NB4 (cell line): ENCODE results near the genes CUL9 and ABCC10.

- RRBS: no CpG with 5 or more reads among the region's 8 CpGs
These were observed 767 bp downstream of the PPP2R5D start for GRCh38 chr6:42985121-42985552.

- RRBS: no CpG with 5 or more reads among the region's 2 CpGs
These were observed 512 bp upstream of the RRP36 start for GRCh38 chr6:43020945-43021277.

DNA sequence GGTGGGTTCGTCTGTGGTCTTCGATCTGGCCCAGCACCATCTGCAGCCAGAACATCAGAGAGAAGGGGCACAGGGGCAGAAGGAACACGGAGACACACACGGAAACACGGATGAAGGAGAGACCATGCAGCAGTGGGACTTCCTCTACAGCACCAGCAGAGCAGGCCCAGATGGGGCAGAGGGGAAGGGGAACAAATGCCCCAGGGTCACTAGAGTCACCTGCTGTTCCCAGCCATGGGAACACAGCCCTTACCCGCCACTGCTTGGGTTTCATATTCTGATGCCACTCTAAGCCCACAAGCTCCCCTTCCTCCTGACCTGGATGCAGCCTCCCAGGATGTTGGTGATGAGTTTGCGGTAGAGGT is 7.1 kb downstream of the CUL7 start:
- RRBS: no CpG with 5 or more reads among the region's 7 CpGs

DNA sequence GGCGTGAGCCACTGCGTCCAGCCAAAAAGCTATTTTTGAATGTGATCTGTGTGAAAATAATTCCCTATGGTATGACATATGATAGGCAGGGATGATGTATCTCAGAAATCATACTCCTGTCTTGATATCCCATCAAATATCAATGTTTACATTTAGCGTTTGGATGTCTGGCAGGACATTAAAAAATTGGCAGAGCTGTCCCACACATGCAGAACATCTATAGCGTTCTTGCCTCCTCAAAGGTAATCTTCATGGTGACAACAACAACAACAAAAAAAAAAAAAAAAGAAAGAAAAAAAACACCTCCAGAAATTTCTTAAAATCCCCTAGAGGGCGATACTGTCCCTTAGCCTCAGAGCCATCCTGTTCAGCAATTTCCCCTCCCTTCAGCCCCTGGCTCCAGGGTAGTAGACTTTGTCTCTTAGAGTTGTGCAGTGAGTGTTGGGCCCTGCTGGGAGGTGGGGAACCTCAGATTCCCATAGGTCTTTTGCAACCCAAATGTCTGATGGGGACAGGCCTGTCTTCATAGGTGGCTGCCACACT is 6.2 kb upstream of the PTK7 start:
- RRBS: no CpG with 5 or more reads among the region's 5 CpGs

GRCh38 chr6:43181749-43182784 is at the start of gene CUL9:
TSS of gene CUL9 (plus strand) at chr6:43182196.
- RRBS: 1% methylated on average over 20 of the region's 53 CpGs

- RRBS: no CpG with 5 or more reads among the region's 18 CpGs
These were observed 20.3 kb upstream of the SLC22A7 start for GRCh38 chr6:43277474-43278453.

GRCh38 chr6:43283790-43284605 is 14.1 kb upstream of the SLC22A7 start:
- RRBS: 89% methylated on average over 5 of the region's 37 CpGs

DNA sequence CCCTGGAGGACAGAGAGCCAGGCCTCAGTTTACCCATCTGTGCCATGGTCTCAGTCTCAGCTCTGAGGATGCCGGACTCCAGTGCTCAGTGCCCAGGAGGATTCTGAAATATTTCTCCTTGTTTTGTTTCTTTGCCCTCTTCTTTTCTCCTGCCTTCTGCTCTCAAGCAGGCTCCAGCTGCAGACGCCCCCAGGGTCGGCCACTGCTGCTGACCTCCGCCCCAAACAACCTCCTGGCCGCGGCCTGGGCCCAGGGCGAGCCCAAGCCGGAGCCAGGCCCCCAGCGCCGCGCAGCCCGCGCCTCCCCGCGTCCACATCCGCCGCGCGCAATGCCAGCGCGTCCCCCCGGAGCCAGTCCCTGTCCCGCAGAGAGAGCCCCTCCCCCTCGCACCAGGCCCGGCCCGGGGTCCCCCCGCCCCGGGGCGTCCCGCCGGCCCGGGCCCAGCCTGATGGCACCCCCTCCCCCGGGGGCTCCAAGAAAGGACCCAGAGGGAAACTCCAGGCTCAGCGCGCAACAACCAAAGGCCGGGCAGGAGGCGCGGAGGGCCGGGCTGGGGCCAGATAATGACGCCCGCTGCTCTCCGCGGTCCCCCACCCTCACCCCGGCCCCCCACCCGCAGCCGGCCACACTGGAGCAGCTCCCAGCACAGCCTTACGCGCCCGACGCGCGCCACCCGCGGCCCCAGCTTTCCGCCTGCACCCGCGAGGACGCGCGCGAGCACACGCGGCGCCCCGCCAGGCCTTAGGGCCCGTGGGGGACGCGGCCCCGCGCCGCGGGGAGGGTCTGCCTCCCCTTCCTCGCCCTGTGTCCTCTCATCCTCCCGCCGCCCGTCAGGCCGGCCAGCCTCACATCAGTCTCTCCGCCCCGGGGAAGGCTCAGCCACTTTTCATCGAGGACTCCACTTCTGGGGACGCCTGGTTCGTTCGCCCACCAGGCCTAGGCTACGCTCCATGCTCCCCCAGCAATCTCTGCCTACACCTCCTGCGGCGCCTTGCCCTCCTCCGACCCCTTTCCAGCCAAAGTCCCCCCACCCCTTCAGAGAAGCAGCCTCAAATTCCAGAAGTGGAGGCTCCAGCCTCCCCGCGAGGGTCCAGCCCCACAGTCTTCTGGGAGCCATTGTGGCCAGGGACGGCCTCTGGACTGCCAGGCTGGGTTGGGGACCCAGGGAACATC is 12.9 kb upstream of the SLC22A7 start:
- RRBS: 87% methylated on average over 26 of the region's 90 CpGs

DNA sequence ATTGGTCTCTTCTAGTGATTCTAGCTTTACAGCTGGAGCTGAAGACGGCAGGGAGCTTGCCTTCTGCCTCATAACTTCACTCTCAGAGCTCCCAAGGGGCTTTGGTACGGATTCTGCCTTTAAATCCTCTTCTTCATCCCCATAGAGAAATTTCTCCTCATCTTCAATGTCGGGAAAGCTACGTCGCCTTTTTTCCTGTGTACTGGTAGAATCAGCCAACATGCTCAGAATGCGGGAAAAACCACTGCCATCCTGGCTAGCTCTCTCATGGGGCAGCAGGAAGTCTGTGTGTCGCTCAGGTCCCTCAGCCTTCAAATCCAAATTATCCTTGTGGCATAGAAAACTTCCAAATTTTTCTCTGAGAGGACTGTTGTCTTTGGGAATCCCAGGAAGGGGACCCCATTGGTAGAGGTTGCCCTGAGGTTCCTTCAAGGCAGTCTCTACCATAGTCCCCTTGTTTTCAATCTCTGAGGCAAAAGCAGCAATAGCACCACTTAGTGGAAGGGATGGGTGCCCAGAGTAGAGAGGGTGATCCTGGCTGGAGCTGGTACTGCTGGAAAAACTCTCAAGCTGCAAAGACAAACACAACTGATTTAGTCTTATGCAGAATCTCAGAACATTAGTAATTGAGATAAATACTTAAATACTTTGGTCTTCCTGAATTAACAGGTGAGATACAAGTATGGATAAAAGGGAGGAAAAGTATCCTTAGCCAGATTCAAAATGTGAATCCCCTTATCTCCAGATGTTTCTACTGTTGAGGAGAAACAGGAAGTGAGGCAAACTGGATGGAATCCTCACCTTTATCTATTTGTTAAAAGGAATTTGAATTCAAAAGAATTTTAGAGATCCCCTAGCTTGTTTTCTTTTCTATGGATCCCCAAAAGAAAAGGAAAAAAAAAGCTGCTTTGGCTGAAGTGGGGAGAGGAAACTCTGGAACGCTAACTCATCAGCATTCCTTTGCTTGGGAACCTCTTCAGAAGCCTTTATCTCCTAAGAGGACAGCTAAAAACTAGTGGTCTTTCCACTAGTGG is 13.6 kb downstream of the ZNF318 start:
- RRBS: no CpG with 5 or more reads among the region's 8 CpGs

GRCh38 chr6:43427109-43428030 is at the start of gene ABCC10:
TSS of gene ABCC10 (plus strand) at chr6:43427541.
- RRBS: 98% methylated on average over 11 of the region's 60 CpGs

DNA sequence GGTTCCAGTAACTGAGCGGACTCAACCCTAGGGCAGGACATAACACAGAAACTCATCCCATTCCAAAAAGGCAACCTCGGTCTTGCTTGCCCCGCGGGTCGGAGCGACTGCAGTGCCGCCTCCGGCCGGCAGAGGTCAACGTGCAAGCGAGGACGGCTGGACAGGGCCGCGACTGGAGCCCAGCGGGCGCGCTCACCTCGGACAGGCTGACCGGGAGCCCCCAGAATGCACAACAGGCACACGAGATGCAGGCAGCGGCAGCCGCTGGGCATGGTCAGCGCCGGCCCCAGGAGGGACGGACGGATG is 841 bp downstream of the DLK2 start:
- RRBS: 12% methylated on average over 14 of the region's 26 CpGs

DNA sequence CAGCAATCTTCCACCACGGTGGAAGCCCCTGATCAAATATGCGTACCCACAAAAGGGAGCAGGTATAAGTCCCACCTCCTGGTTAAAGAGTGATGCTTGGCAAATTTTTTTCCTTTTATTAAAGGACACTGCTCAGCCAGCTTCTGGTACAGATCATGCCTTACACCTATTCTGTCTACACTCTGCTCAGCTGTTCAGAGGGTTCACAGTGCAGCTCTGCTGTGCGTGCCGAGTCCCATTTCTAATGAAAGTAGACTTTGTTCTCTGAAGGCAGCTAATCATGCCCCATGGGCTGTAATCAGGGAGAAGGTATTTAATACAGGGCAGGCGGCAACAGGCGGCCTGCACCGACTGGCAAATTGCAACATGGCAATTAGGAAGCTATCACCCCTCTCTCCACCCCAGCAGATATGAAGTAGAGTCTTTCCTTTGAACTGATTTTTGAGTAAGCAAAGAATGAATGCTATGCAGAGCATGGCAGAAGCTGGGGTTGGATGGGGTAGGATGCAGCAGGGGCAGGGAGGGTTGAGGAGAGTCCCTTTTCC is 16.3 kb downstream of the LRRC73 start:
- RRBS: no CpG with 5 or more reads among the region's 7 CpGs

DNA sequence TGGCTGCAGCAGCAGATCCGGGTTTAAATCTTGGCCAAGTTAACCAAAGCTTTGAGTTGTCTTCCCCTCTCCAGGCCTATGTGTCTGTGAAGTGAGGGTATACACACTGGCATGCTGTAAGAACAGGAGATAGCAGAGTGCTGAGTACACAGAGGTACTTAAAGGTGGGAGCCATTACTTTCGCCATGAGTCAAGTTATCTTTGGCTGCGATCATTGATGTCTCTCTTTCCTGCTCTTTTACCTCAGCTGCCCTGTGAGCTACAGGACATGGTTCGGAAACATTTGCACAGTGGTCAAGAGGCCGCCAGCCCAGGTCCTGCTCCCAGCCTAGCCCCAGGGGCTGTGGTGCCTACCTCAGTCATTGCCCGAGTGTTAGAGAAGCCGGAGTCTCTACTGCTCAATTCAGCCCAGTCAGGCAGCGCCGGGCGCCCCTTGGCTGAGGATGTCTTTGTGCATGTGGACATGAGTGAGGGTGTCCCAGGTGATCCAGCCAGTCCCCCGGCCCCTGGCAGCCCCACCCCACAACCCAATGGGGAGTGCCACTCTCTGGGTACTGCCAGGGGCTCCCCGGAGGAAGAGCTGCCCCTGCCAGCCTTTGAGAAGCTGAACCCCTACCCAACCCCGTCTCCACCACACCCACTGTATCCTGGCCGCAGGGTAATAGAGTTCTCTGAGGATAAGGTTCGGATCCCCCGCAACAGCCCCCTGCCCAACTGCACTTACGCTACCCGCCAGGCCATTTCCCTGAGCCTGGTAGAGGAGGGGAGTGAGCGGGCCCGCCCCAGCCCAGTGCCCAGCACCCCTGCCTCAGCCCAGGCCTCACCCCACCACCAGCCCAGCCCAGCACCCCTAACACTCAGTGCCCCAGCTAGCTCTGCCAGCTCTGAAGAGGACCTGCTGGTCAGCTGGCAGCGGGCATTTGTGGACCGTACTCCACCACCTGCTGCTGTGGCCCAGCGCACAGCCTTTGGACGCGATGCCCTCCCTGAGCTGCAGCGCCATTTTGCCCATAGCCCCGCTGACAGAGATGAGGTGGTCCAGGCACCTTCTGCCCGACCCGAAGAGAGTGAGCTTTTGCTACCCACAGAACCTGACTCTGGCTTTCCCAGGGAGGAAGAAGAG is 5.3 kb downstream of the LRRC73 start:
- RRBS: 97% methylated on average over 4 of the region's 29 CpGs

- RRBS: no CpG with 5 or more reads among the region's 5 CpGs
These were observed 5.0 kb downstream of the XPO5 start for GRCh38 chr6:43570712-43571452.

- RRBS: no CpG with 5 or more reads among the region's 8 CpGs
These were observed 2.9 kb downstream of the GTPBP2 start for GRCh38 chr6:43626075-43626574.

- RRBS: no CpG with 5 or more reads among the region's 16 CpGs
These were observed 19.4 kb downstream of the MRPS18A start for GRCh38 chr6:43668033-43668688.

DNA sequence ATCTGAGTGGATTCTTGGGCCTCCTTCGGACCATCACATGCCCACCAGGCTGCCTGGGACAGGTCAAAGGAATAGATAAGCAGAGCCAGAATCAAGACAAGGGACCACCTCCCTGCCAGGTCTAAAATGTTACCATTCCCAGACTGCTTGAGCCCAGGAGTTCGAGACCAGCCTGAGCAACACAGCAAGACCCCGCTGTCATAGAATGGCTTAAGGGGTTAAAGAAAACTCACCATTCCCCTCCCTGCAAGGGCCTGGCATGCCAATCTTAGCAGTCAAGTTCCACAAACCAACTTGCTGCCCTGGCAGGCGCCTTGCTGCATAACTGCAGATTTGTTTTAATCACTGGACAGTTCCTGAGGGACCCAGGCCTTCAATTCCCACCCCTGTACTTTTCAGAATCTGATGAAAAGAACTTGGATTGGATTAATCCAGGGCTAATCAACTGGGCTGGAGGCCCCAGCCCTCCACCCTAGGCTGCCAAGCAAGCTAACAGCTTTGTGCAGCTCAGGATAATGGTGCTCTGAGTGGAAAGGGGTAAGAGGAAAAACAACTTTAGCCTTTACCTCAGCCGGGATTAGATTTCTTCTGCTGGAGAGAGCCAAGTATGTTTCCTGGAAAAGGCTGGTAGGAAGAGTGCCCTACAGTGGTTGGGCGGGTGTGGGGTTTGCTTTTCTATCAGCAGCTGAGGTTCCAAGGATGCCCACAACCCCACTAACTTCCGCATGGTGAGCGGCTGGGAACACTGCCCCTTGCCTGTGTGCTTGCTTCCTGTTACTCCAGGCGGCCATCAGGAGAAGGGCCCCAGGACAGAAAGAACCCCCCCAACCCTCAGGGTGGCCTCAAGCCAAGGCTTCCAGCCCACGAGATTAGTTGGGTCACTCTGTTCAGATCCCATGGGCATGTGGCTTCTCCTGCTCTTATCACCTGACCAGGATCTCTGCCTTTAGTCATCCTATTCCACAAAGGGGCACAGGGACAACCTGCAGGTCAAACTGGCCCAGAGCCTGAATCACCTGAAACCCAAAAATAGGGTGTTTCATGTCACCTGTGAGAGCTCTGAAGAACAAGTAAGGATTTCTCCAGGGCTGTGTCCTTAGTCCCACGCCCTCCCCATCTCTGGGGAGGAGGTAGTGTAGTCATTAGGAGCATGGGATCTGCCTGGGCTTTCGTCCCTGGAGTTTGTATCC is 10.7 kb downstream of the MRPS18A start:
- RRBS: no CpG with 5 or more reads among the region's 12 CpGs

DNA sequence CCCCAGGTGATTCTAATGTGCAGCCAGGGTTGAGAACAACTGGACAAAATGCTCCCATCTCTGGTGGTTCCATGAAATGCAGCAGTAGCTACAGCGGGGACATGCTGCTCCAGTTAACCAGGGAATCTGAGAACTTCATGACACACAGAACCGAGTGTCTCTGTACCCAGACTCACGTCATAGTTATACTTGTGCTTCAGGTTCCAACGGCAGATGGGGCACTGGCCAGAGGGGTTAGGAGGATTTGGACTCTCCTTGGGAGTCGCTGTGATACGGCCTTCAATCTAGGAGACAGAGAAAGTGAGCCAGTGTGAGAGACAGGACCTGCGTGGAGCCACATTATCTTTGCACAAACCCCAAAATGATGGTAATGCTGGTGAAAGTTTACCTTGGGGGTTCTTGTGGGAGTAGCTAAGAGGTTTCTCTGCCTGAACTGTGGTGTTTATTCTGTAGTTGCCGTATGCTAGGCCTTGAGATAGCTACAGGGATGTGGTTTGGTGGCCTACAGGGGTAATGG is 9.2 kb downstream of the MRPS18A start:
- RRBS: no CpG with 5 or more reads among the region's 8 CpGs

DNA sequence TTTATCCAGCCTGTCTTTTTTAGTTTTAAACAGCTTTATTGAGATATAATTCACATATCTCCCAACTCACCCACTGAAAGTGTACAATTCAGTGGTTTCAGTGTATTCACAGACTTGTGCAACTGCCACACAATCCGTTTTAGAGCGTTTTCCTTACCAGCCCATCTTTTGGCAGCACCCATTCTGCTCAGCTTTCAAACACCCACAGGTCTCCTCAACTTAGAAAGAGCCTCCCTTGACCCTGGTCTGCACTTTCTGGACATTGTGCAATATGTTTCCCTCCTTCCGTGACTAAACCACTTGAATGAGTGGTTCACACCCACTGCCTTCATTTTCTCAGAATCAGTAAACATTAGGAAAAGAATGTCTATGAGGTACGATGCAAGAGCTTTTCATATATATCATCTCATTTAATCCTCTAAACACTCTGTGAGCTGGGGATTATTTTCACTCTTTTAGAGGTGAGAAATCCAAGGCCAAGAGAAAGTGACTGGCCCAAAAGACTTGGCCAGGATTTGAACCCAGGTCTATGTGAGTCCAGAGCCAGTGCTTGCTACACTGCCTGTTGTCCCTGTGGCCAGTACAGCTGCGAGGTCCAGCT is 21.7 kb upstream of the MRPS18A start:
- RRBS: no CpG with 5 or more reads among the region's 5 CpGs

- RRBS: no CpG with 5 or more reads among the region's 4 CpGs
These were observed 1.9 kb upstream of the VEGFA start for GRCh38 chr6:43768104-43768545.